Esophagus muscularis mucosa (tissue), 4 donors: ENCODE measurements around a stretch of chr3.

GRCh38 chr3:127823295-127823520 lies 893 bp upstream of the MGLL start:
- PRO-cap, result unidirectional peak, minus-strand start at chr3:127823383; unidirectional peak, minus-strand start at chr3:127823425
- RAMPAGE, long total RNA, 4 experiments, result no peak in any of the 4 experiments

DNA sequence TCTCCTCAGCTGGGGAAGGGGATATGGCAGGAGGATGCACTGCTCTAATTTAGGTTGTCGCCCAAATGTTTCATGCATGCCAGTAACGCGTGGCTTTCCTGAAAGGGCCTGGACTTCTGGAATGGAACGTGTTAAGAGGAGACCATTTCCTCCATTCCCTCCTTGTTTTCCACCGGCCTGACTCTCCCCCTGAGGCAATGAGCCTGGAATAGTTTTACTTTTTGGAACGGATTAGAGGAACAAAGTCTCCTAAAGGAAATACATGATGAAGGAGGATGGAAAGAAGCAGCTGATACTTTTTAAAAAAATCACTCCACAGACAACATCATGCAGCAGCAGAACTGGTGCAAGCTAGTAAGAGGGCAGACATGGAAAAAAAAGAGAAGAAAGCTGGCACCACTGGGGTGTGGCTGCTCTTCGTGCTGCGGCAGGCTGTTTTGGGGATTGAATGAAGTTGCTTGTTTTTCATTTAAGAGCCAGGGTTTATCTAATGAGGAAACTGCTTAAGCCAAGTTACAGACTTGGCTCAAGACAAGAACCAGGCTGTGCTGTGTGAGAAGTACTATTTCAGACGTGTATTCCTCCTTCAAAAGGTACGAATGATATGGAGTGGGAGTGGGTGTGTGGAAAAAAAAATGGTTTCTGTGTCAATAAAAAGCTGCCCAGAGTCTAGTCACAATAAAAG lies 3.5 kb upstream of the KBTBD12 start:
- PRO-cap, result no peak
- RAMPAGE, long total RNA, 4 experiments, result no peak in any of the 4 experiments

GRCh38 chr3:127916106-127916572 lies 1.1 kb downstream of the KBTBD12 start:
- PRO-cap, result no peak
- RAMPAGE, long total RNA, 4 experiments, result no peak in any of the 4 experiments

- PRO-cap, result no peak
- RAMPAGE, long total RNA, 4 experiments, result no peak in any of the 4 experiments
Observed at GRCh38 chr3:128061329-128062302, 9.4 kb downstream of the SEC61A1 start.

DNA sequence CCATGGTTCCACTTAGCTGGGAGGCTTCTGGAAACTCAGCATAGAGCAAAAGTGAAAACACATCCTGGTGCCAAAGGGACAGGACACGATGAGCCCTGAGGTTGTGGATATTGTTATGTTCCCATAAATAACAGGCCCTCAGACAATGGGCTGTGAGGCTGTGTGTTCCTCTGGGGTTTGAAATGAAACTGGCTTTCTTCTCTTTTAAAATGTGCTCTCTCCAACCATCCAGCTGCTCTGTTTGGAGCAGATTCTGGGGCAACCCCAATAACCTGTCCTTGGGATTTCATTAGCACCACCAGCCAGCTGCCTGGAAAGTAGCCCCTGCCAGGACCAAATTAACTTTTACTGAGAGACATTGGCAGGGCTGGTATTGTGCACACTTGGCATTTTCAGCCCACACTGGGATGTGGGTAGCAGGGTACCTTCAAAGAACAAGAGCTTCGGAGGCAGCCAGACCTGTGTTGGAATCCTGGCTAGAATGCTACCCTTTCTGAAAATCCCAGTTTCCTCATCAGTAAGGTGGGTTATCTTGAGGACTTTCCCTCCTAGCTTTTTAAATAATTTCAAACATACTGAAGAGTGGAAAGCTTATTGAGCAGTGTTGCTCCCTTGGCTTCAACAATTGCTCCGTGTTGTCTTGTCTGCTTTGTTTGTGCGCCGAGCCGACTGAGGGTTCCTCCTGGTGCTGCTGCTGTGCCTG lies 97.4 kb downstream of the DNAJB8 start:
- PRO-cap, result no peak
- RAMPAGE, long total RNA, 4 experiments, result no peak in any of the 4 experiments

DNA sequence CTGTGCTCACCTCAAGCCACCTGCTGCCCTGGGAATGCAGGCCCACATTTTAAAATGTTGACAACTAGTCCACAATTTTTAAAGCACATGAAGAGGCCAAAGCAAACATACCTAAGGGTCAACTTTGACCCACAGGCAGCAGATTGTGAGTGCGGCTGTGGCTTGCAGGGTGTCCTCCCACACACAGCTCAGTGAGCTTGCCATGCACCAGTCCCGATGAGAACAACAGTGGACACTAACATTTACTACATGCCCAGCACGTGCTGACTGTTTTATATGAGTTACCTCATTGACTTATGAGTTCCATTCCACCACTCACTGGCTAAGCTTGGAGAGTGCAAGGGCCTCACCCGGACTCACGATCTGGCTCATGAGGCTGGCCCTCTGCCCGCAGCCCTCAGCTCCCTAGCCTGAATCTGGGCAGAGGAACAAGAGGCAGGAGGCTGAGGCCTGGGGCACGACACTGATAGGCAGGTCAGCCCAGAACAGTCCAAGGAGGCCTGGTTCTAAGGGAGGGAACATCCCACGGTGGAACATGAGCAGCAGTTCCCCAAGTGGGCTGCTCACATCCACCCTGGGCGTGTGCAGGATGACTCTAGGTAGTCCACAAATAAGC lies 81.2 kb downstream of the DNAJB8 start:
- PRO-cap, result no peak
- RAMPAGE, long total RNA, 4 experiments, result no peak in any of the 4 experiments

DNA sequence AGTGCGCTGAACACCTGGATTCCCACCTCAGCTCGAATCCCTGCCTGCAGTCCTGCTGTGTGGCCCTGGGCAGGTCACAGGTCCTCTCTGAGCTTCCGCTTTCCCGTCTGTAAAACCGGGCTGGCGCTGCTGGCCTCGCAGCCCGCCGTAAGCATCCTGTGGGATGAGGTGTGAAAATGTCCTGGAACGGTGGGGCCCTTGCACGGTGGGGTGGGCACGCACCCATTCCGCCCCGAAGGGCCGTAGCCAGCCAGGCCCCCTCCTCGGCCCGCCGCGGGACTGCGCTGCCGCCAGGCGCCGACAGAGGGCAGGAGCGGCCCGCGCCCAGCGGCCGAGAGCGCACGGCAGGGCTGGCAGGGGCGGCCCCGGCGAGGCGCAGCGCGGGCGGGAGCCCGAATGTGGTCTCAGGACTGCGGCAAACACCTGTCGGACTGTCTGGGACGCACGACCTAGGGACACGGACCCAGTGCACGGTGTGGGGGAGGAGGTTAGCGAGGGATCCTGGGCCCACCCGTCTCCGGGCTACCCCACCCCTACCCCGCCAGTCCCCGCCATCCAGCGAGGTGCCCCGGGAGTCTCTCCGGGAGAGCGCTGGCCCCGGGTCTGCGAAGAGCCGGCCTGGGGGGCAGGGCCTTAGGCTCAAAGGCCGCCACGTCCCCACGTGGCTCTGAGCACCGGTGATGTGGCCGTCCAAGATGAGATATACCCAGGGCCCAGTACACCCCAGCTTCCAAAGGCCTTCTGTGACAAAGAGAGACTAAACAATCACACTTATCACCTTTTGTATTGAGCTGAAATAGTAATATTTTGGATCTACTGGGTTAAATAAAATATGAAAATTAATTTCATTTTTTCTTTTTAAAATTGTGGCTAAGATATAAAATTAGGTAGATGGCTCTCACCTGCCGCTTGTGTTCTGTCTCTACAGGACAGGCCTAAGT lies 40.2 kb downstream of the DNAJB8 start:
- PRO-cap, result no peak
- RAMPAGE, long total RNA, 4 experiments, result no peak in any of the 4 experiments

- PRO-cap, result no peak
- RAMPAGE, long total RNA, 4 experiments, result no peak in any of the 4 experiments
Observed at GRCh38 chr3:128432168-128433020, 34.3 kb downstream of the DNAJB8 start.

GRCh38 chr3:128481377-128482673 lies 11.2 kb downstream of the GATA2 start:
- PRO-cap, result no peak
- RAMPAGE, long total RNA, 4 experiments, result no peak in any of the 4 experiments

DNA sequence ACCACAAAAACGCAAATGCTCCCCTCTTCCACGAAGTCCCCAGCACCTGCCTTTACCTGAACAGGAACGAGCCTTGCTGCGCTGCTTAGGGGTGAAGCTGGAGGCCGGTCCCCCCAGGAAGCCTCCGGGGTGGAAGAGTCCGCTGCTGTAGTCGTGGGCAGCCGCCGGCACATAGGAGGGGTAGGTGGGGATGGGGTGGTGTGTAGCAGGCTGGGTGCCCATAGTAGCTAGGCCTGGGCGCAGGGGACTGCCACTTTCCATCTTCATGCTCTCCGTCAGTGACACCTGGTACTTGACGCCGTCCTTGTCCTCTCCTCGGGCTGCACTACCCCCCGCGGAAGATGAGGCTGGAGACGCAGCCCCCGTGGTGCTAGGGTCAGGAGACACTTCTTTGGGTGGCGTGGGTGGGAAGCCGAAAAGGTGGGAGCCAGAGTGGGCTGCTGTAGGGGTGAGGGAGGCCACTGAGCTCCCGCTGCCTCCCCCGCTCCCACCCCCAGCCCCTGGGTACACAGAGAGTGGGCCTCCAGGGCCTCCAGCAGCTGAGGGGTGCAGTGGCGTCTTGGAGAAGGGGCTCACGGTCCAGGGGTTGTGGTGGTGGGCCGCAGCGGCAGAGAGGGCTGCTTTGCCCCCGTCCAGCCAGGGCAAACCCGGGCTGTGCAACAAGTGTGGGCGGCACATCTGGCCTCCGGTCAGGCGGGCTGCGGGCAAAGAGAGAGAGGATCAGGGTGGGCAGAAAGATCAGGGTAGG lies 7.2 kb downstream of the GATA2 start:
- PRO-cap, result no peak
- RAMPAGE, long total RNA, 4 experiments, result no peak in any of the 4 experiments

GRCh38 chr3:128489067-128489469 lies 3.9 kb downstream of the GATA2 start:
- PRO-cap, result bidirectional peak, plus-strand start at chr3:128489219, minus-strand start at chr3:128489184
- RAMPAGE, long total RNA, 4 experiments, result no peak in any of the 4 experiments

DNA sequence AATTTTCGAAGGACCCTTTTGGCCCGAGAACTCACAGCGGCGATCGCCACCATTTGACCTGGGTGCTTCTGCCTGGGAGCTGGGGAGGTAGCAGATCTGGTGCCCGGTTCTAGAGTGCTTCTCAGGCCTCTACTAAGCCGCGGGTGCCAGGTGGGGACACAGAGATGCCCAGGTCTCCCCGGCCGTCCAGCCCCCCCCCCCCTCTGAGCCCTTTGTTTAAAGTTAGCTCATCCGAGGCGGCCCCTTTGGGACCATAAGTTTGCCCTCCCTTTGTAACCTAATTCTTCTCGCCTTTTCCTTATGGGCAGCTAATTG lies 2.0 kb downstream of the GATA2 start:
- PRO-cap, result no peak
- RAMPAGE, long total RNA, 4 experiments, result no peak in any of the 4 experiments

GRCh38 chr3:128613685-128614170 lies 36.9 kb downstream of the RPN1 start:
- PRO-cap, result no peak
- RAMPAGE, long total RNA, 4 experiments, result no peak in any of the 4 experiments

GRCh38 chr3:128651368-128651689 lies 711 bp upstream of the RPN1 start:
- PRO-cap, result unidirectional peak, minus-strand start at chr3:128651522
- RAMPAGE, long total RNA, 4 experiments, result no peak in any of the 4 experiments

GRCh38 chr3:128732310-128733157 lies 6.6 kb downstream of the RAB7A start:
- PRO-cap, result no peak
- RAMPAGE, long total RNA, 4 experiments, result no peak in any of the 4 experiments

- PRO-cap, result bidirectional peak, plus-strand start at chr3:128813404, minus-strand start at chr3:128813184
- RAMPAGE, long total RNA, 4 experiments, result no peak in any of the 4 experiments
Observed at GRCh38 chr3:128812975-128814243, 66.0 kb upstream of the ACAD9 start.

GRCh38 chr3:128999002-128999547 lies 2.0 kb upstream of the EFCC1 start:
- PRO-cap, result no peak
- RAMPAGE, long total RNA, 4 experiments, result no peak in any of the 4 experiments

GRCh38 chr3:129002965-129003242 lies 1.8 kb downstream of the EFCC1 start:
- PRO-cap, result no peak
- RAMPAGE, long total RNA, 4 experiments, result no peak in any of the 4 experiments

DNA sequence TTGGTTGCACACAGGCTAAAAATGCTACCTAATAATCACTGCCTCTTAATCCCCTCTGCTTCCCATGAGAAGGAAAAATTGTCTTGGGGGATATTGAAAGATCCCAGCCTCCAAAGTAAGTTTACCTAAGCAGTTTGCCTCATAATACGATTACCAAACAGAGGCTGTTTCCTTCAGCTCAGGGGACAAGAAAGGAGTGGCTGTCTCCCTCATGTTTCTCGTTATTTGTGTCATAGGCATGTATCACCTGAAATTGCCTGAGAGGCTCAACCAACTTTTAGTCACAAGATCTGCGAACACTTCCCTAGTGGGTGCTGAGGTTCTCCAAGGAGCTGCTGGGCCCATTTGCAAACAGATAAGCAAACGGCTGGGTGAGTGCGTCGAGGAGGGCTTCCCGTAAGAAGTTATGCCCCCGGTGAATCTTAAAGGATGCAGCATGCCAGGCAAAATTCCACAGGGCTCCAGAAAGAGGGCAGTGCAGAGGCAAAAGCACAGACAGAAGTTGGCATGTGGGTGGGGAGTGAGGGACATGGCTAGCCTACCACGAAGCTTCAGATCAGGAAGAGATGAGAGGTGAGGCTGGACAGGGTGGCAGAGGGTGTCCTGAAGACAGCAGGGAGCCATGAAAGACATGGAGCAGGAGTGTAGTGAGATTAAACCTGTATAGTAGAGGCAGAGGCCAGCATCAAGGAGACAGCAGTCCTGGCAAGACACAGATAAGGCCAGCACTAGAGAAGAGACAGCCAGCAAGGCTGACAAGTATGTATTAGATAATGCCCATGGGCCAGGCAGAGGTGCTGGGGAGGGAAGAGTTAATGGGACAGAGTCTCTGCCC lies 4.0 kb upstream of the GP9 start:
- PRO-cap, result no peak
- RAMPAGE, long total RNA, 4 experiments, result no peak in any of the 4 experiments

- PRO-cap, result no peak
- RAMPAGE, long total RNA, 4 experiments, result no peak in any of the 4 experiments
Observed at GRCh38 chr3:129064769-129065032, 4.1 kb downstream of the GP9 start.